ENCODE data around the gene POMGNT2.

- PRO-cap, result no peak
- CAGE, long polyA plus RNA, result no peak
Measured at GRCh38 chr3:42778439-42779054, 5.5 kb upstream of the CCDC13 start.

DNA sequence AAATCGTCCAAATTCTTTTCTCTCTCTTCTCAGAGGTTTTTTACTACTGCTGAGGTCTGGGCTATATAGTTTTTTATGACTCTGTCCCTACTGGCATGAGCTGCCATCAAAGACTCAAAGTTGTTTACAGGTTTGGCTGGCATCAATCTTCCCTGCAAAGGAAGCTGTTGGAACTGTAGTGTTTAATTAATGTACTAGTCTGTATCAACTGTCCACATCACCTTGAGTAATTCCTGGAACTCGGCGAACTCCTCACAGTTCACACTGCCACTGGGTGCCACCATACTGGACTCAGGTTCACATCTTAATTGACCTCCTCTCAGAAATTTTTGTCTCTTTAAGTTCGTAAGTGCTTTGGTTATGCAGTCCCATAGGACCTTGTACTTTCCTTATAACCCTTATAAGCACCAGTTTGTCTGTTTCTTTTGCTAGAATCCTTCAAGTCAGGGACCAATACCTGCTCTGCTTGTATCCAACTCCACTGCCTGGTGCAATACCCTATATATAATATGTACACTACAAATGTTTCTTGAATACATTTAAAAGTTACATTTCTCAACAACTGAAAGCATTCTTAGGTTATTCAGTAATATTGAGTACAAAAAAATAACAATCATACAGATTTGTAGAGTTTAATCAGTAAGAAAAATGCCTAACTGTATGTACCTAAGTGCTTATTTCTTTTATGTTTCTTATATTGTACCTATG, 3.1 kb downstream of the HIGD1A start:
- PRO-cap, result no peak
- CAGE, long polyA plus RNA, result no peak

DNA sequence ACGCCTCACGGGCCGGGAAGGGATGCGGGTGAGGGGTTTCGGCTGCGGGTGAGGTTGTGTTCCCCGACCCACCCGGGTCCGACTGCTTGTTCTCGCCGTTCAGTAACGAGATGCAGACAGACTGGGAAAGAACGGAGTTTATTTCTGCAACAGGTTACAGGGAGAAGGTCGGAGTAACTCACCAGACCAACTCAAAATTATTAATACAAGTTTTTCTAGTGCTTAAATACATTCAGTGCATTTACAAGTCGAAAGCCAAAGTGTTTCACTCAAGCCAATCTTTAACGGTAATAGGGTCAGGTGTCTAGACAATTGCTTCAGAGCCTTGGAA, 492 bp upstream of the HIGD1A start:
- PRO-cap, result no peak
- CAGE, long polyA plus RNA, result no peak

DNA sequence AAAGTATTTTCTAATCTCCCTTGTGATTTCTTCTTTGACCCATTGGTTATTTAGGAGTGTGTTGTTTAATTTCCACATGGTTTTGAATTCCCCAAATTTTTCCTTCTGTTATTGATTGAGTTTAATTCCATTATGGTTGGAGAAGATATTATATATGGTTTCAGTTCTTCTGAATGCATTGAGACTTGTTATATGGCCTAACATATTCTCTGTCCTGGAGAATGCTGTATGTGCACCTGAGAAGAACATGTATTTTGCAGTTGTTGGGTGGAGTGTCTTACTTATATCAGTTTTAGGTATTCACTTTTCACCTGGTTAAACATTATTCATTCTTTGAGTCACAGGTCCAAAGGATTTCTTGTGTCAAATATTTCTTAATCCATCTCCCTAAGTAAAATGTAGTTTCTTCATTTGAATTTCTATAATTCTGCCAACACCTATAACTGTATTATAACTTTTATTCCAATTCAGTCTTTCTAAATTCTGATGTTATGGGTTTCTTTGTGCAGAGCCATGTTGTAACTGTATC, 17.8 kb downstream of the ACKR2 start:
- PRO-cap, result no peak
- CAGE, long polyA plus RNA, result no peak

DNA sequence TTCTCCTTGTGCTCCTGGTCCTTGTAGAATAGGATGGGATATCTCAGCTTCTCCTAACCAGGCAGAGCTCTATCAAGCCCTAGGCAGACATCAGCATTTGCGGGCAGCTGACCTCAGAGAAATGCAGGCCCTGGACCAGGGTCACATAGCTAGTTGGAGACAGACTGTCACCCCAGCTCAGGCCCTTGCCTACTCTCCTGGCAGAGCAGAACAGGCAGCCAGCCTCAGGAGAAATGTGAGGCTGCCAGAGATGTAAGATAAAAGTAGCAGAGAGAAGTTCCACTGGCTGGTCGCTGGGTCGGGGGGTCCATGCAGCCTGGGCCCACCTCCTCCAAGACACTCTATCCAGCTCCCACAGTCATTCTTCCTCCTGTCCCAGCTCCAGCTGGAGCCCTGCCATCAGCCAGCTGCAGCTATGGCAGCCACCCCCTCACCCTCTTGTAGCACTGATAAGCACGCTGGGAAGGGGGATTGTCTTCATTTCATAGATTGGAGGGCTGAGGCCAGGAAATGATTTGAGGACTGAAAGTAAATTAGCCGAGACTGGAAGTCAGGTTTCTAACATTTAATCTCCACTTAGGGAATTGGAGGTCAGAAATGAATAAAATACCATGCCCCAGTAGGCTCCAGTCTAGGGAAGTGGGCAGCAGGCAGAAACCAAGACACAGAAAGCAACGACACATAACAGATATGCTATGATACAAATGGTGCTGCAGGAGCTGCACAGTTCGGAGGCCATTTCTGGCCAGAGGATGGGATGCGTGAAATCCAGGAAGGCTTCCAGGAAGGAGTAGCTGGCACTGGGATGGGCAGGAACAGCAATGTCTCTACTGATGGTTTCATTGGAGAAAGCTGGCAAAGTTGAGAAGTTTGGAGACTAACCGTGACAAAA, 3.8 kb downstream of the CYP8B1 start:
- PRO-cap, result no peak
- CAGE, long polyA plus RNA, result no peak

DNA sequence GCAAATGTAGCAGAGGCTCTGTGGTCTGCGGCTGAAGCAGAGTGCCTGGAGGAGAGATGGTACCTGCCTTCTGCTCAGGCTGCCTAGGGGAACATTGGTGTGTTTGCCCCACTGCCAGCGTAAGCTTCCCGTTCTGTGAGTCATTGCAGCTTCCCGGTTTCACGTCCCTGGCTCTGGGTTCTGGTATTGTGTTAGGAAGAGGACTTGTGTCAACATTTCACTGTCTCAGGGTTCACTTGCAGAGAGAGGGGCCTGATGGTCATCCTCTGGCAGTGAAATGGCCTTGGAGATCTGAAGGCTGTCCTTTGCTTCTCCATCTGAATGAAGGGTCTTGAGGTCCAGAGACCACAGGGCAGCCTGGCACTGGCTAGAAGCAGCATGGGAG, 1.9 kb downstream of the GASK1A start:
- PRO-cap, result no peak
- CAGE, long polyA plus RNA, result no peak

GRCh38 chr3:43000855-43001708, 22.0 kb downstream of the GASK1A start:
- PRO-cap, result no peak
- CAGE, long polyA plus RNA, result no peak

GRCh38 chr3:43104822-43105338, 999 bp downstream of the POMGNT2 start:
- PRO-cap, result no peak
- CAGE, long polyA plus RNA, result no peak

GRCh38 chr3:43105339-43106329, at the start of gene POMGNT2:
Gene POMGNT2, minus strand, starts transcription at chr3:43106079.
- PRO-cap, result unidirectional peak, plus-strand start at chr3:43105669; unidirectional peak, plus-strand start at chr3:43105690; bidirectional peak, plus-strand start at chr3:43105737, minus-strand start at chr3:43105744; unidirectional peak, minus-strand start at chr3:43105941
- CAGE, long polyA plus RNA, result no peak

- PRO-cap, result no peak
- CAGE, long polyA plus RNA, result no peak
Measured at GRCh38 chr3:43215242-43215777, 71.0 kb upstream of the SNRK start.

DNA sequence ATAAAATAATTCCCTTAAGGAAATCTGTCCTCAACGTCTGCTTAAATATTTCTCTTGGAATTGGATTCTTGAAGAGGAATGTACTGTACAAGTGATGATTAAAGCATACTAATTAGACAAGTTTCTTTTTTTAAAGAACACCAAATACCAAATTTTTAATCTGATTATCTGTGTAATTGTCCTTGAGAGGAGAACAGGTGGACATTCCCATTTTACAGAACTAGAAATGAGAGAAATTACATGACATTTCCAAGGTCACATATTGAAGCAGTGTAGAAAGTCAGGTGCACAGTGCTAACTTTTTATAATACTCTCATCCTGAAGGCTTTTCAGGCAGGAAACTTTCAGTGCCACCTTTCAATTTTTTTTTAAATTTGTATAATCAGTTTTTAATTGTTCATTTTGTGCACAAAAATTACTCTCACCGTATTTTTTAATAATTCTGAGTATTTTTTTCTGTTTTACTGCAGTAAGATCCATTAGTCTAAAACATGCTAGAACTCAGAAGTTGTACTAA, 1.6 kb downstream of the SNRK start:
- PRO-cap, result no peak
- CAGE, long polyA plus RNA, result no peak

DNA sequence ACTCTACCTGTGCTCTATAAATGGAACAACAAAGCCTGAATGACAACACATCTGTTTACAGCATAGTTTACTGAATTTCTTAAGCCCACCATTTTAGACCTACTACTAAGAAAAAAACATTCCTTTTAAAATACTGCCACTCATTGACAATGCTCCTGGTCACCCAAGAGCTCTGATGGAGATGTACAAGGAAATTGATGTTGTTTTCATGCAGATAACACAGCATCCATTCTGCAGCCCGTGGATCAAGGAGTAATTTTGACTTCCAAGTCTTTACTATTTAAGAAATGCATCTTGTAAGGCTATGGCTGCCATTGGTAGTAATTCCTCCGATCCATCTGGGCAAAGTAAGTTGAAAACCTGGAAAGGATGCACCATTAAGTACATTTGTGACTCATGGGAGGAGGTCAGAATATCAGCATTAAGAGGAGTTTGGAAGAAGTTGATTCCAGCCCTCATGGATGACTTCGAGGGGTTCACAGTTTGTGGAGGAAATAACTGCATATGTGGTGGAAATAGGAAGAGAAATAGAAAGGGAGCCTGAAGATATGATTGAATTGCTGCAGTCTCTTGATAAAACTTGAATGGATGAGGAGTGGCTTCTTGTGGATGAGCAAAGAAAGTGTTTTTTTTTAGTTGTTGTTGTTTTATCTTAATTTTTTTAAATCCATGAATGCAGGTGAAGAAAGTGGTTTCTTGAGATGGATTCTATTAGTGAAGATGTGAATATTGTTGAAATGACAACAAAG, 22.4 kb downstream of the SNRK start:
- PRO-cap, result no peak
- CAGE, long polyA plus RNA, result no peak

DNA sequence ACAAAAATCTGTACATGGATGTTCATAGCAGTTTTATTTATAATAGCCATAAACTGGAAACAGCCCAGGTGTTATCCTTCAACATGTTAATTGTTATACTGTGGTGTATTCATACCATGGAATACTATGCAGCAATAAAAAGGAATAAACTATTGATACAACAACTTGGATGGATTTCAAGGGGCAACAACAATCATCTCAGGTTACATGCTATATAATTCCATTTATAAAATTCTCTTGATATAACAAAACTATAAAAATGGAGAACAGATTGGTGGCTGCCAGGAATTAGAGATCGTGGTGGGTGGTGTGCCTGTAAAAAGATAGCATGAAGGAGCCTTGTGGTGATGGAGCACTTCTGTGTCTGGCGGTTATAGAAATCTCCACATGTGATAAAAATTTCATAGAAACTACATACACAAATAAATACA, 26.9 kb downstream of the SNRK start:
- PRO-cap, result no peak
- CAGE, long polyA plus RNA, result no peak

GRCh38 chr3:43423021-43423344, 136.6 kb downstream of the SNRK start:
- PRO-cap, result no peak
- CAGE, long polyA plus RNA, result no peak

- PRO-cap, result no peak
- CAGE, long polyA plus RNA, result no peak
Measured at GRCh38 chr3:43566175-43566504, 55.7 kb downstream of the ANO10 start.

GRCh38 chr3:43572609-43572902, 49.3 kb downstream of the ANO10 start:
- PRO-cap, result no peak
- CAGE, long polyA plus RNA, result no peak

GRCh38 chr3:43621041-43621480, 750 bp downstream of the ANO10 start:
- PRO-cap, result no peak
- CAGE, long polyA plus RNA, result no peak

DNA sequence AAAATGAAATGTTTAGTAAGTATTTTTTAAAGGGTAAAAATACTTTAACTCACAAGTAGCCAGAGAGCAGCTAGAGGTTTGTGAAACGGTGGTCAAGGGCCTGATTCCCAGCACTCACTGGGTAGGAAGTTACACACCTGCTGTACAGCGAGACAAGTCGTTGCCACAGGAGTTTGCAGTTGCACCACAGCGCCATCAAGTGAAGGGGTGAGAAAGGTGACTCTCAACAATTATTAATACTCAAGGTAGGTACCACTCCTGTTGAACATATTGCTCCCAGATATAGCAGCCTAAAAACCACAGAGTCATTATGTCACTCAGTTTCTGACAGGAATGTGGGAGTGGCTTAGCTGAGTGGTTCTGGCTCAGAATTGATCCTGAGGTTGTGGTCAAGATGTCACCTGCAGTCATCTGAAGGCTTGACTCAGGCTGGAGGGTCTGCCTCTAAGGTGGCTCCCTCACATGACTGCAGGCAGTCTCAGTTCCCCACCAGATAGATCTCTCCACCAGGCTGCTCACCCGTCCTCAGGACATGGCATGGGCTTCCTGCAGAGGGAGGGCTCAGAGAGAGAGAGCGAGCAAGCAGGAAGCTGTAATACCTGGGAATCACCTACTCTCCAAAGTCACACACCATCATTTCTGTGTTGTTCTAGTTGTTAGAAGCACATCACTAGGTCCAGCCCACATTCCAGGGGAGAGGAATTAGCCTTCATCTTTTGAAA, 16.9 kb upstream of the ANO10 start:
- PRO-cap, result no peak
- CAGE, long polyA plus RNA, result no peak

DNA sequence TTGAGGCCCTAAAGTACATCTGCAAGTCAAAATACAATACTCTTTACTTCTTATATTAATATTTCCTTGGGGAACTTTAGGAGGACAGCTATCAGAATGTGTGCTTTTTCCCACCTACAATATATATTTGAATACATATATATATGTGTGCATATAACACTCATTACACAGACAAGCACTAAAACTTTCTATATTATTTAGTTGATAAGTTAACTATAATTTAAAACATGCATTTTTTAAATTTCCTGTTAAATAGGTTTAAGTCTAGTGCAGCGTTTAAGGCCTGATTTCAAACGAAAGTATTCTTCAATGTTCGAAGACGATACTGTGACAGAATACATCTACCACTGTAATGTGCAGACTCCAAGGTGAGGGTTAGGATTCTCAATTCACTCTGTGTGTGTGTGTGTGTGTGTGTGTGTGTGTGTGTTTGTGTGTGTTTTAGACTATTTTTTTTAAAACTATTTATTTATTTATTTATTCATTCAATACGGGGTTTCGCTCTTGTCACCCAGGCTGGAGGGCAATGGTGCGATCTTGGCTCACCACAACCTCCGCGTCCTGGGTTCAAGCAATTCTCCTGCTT, 24.0 kb downstream of the ABHD5 start:
- PRO-cap, result no peak
- CAGE, long polyA plus RNA, result no peak

DNA sequence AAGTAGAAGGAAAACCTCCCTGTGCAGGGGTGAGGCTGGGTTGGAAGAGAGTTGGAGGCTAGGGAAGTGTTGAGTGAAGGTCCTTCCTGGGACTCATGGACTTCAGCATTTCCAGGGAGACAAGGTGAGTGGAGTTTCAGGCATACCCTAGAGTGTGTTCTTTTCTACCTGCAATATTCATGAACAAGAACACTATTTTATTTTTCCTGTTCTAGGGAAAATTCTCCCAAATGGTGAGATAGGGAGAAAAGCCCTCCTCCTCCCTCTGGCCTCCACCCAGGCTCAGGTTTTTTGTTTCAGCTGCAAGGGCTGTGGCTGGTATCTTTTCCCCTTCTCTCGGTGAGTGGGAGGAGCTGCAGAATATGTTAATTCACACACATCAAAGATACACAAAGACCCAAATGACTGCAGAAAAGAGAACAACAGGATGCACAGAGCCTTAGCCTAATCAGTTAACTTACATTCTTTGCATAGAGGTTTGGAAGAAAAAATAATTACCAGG, 64.7 kb downstream of the ABHD5 start:
- PRO-cap, result no peak
- CAGE, long polyA plus RNA, result no peak